ENCODE results near the genes OR9Q1, FAM111B, MPEG1 and OR10V1.

DNA sequence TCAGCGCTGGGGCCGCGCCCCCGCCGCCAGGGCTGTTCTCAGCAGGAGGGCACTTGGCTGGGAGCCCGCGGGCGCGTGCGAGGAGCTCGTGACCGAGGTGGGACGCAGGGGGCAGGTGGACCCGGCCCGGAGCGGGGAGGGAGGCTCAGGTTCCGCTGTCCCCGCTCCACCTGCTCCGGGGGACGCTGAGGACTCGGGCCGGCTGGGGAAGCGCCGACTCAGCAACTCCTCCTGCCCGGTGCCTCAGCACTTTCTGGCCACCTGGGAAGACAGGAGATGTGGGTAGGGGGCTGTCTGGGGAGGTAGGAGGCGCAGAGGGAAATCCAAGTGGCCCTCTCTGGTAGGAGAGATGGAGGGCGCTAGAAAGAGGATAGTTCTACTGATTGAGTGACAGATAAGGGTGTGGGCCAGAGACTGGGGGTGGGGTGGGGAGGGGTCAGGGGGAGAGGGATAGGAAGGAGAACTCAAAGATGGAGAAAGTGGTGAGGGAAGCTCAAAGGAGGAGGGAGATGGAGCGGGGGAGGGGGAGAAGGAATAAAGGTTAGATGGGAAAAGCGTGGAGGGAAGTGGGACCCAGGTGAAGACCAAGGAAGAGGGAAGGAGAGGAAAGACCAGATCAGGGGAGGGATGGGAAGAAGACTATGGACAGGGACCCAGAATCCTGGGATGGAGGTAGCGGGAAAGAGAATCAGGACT lies 839 bp downstream of the RTN4RL2 start:
- RRBS, result 16% methylated on average over 8 of the region's 30 CpGs

DNA sequence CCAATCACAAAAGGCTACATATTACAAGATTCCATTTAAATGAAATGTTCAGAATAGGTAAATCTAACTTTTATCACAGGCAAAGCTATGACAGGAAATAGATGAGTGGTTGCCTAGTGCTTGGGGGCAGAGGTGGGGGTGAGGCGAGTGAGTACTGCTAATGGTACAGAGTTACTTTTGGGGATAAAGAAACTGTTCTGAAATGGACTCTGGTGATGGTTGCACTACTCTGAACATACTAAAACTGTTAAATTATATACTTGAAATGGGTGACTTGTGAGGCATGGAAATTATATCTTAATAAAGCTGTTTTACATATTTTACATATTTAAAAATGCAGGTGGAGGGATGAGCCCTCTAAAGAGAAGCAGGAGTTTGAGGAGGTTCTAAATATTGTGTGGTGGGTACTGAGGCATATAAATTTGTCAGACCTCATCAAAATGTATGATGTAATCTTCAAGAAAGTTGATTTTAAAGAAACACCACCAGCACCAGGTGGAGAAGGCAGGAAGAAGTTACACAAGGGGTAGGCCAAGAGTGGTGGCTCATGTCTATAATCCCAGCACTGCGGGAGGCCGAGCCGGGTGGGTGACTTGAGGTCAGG lies 3.6 kb downstream of the SLC43A1 start:
- RRBS, result no CpG with 5 or more reads among the region's 4 CpGs

DNA sequence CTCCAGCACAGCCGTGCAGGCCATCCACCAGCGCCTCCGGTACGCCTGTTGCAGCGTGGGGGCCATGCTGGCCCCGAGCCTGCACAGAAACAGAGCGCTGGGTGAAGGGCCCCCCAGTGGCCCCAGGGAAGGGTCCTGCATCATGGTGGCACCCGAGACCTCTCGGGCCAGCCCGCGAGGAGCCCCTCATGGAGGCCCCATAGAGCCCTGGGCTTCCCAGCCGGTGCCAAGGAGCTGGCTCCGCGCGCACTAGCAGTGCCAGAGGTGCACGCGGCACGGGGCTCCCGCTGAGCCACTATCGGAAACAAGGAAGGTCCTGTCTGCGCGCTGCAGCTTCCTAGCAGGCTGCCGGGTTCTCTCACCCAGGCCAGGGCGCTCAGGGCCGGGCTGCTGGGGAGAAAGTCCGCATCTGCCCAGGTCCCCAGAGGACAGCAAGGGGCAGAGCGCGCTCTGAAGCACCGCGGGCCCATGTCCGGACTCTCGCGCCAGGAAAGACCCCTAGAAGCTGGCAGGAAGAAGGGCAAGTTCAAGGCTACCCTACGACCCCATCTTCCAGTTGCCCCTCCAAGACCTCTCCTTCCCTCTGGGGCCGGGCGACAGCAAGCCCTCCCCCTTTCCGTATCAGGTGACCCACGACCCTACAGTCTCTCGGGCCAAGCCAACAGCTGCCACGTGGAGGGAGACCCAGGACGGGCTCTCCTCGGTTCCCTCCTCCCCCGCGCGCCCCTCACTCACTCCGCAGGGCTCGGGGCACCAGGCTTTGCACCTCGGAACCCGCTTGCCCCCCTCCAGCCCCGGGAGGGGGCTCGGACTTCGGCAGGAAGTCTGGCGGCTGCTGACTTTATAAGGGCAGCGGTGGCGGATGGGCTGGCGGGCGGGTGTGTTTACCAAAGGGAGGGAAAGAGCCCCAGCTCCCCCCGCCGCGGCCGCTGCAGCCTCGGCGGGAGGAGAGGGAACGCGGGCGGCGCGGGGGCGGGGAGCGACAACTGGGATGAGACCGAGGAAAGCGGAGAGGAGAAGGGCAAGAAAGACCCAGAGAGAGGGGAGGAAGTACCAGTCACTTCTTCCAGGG lies 1.1 kb downstream of the SLC43A1 start:
- RRBS, result 49% methylated on average over 10 of the region's 72 CpGs

DNA sequence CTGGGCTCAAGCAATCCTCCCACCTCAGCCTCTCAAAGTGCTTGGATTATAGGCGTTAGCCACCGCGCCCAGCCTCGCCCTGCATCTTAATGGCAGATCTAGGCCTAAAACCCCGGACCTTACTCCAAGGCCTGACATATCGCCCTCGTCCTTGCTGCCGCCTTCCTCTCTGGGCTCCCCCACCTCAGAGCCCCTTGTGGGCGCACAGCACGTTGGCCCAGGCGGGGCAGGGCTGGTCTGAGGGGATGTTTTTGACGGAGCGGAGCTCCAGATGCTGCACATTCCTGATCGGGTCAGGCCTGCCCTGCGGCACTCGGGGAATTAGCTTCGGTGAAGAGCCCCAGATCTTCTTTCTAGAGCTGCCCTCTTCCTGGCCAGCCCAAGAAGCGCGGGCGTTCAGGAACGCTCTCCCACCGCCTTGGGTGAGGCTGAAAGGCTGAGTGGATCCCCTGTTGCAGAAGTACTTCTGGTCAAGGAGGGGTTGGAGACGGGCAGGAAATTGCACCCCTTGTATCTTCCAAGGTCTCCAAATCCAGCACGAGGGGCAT lies 12.1 kb downstream of the YPEL4 start:
- RRBS, result no CpG with 5 or more reads among the region's 24 CpGs

DNA sequence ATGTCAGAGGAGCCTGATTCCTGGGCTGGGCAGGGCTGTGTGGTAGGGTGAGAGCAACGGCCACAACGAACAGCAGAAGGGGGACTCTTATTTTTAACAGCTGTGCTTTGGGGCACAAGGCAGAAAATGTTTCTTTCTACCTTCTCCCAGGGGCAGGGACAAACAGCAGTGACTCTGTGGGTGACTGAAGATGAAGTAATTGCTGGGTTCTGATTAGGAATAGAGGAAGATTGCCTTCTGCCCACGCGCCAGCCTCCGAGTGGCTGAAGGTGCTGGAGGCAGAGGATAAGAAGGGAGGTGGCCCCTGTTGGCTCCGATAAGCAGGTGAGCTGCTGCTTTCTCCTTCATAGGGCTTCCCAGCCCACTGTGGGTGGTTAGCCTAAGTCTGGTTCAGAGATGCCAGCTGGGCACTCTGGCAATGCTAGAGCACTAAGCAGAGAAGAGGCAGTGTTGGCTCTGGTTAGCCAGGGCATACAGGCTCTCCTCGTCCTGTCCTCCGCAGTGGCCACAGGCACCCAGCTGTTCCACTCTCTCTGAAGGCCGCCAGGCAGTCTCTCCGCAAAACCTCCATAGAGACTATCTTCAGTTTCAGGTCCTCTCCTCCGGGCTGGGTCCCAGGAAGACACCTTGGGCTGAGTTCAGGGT lies 1.5 kb downstream of the YPEL4 start:
- RRBS, result 9% methylated on average over 1 of the region's 11 CpGs

DNA sequence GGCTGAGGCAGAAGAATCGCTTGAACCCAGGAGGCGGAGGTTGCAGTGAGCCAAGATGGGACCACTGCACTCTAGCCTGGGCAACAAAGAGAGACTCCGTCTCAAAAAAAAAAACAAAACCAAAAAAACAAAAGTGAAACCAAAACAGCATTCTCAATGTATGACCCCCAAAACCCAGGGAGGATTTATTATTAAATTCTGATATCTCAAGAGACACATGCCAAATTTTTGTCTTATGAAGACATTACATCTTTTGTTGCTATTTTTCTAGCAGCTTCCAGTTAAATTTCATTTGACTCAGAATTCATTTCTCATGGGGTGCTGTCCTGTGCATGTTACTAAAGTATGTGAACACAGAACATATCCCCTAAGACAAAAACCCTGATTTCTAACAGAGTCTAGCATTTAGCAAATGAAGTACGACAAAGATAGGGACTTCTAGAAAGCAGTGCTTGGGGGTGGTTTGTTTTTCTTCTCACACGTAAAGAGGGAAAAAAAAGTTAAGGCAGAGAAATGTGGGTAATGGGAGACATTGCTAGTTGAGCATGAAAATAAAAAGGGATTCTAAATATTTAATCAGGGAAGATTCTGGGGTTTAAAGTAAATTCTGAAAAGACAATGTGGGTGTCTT lies 3.1 kb upstream of the YPEL4 start:
- RRBS, result no CpG with 5 or more reads among the region's 5 CpGs

- RRBS, result no CpG with 5 or more reads among the region's 7 CpGs
These were observed 60.6 kb downstream of the CTNND1 start for GRCh38 chr11:57822123-57822585.

GRCh38 chr11:58023678-58023905 lies at the start of gene OR9Q1:
OR9Q1 (plus strand) TSS chr11:58023881.
- RRBS, result no CpG with 5 or more reads among the region's 2 CpGs

GRCh38 chr11:58618113-58619113 lies 4.1 kb upstream of the CNTF start:
- RRBS, result no CpG with 5 or more reads among the region's 2 CpGs

- RRBS, result no CpG with 5 or more reads among the region's 3 CpGs
These were observed 4.7 kb downstream of the CNTF start for GRCh38 chr11:58627111-58627604.

DNA sequence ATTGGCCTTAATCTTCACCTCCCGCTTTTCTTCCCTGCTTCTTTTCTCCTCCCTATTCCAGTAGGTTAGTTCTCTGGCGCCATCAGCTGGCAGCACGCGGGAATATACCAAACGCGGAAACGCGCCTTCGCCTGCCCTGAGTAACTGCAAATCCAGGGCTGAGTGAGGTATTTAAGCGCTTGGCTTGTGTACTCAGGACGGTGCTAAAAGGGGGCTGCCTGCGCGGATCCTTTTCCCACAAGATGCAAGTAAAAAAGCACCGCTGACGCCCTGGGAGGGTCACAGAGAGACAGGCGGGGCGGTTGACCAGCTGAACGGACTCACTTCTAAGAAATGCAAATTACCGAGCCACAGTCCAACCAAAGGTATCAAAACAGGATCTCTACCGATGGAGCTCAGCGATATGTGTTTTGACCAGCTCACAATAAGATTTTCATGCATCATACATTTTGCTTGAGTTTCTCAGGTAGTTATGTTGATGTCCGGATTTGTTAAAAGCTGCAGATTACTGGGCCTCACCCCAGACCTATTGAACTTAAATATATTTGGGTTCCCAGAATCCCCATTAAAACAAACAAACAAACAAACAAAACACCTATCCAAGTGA lies 38.3 kb upstream of the GLYATL1 start:
- RRBS, result no CpG with 5 or more reads among the region's 22 CpGs

DNA sequence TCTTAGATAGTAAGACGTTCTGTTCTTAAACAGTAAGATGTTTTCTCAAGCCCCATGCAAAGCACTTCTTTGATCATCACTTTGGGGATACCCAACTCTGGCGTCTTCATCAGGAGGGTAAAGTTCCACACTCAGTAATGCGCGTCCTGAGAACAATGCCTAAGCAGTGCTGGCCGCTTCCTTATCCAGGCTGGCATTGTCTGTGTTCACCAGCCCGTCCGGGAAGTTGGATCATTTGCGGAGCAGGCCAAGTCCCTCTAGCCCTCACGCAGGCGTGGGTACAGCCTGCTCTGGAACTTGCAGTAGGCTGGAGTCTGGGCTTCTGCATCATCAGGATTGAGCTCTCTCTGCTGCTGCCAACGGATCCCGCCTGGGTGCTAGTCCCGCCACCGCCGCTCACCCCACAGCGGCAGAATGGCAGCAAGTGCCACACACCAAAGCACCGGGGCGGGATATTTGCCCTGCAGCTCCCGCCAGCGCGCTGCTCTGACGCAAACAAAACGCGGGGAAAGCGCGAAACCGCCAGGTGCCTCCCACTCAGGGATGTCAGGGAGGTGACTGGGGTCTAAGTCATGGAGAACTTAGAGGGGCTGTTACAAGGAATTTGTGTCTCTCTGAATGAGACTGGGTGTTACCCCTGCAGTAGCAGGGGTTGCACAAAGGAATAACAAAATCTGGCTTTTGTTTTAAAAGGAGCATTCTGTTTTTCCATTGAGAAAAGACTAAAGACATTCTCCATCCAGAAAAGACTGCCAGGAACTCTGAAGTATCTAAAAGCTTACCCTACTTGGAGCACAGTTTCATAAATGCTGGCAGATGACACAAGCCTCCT lies 29.1 kb downstream of the GLYATL1 start:
- RRBS, result no CpG with 5 or more reads among the region's 27 CpGs

DNA sequence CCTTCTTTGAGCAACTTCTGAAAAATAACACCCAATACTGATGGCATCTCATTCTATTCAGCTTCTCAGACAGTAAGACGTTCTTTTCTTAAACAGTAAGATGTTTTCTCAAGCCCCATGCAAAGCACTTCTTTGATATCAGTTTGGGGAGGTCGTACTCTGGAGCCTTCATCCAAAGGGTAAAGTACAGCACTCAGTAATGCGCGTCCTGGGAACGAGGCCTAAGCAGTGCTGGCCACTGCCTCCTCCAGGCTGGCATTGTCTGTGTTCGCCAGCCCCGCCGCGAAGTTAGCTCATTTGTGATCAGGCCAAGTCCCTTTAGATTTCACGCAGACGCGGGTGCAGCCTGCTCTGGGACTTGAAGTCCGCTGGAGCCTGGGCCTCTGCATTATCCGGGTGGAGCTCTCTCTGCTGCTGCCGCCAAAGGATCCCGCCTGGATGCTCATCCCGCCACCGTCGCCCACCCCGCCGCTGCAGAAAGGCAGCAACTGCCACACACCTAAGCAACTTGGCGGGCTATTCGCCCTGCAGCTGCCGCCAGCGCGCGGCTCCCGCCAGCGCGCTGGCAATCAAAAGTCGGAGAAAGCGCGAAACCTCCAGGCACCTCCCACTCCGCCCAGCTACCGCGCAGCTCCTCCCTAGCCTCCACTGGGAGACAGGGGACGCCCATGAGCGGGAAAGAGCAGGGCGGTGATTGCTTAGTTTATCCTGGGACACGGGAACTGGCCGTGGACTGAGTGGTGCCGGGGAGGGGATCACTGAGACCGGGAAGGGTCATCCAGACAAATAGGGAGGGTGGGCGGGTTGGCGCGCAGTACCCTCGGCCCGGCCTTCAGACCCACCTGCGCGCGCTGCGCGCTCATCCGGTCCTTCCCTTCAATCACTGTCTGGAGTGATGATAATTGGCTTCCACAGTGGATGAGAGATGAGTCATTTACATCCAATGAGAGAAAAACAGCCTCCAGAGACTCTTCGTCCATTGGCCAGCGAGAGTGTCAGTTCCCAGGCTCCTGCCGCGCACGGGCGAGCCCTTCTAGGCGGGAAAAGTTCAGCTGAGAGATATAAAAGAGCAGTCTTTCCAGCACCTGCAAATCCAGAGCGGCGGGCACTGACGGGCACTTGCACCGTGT lies at the start of gene FAM111B:
FAM111B (plus strand) TSS at position 1,090 of the 1,130 bp plus-strand sequence.
- RRBS, result 1% methylated on average over 5 of the region's 65 CpGs

GRCh38 chr11:59107278-59107660 lies 232 bp downstream of the FAM111B start:
- RRBS, result no CpG with 5 or more reads among the region's 12 CpGs

GRCh38 chr11:59173029-59173872 lies 1.3 kb downstream of the DTX4 start:
- RRBS, result 71% methylated on average over 5 of the region's 34 CpGs

DNA sequence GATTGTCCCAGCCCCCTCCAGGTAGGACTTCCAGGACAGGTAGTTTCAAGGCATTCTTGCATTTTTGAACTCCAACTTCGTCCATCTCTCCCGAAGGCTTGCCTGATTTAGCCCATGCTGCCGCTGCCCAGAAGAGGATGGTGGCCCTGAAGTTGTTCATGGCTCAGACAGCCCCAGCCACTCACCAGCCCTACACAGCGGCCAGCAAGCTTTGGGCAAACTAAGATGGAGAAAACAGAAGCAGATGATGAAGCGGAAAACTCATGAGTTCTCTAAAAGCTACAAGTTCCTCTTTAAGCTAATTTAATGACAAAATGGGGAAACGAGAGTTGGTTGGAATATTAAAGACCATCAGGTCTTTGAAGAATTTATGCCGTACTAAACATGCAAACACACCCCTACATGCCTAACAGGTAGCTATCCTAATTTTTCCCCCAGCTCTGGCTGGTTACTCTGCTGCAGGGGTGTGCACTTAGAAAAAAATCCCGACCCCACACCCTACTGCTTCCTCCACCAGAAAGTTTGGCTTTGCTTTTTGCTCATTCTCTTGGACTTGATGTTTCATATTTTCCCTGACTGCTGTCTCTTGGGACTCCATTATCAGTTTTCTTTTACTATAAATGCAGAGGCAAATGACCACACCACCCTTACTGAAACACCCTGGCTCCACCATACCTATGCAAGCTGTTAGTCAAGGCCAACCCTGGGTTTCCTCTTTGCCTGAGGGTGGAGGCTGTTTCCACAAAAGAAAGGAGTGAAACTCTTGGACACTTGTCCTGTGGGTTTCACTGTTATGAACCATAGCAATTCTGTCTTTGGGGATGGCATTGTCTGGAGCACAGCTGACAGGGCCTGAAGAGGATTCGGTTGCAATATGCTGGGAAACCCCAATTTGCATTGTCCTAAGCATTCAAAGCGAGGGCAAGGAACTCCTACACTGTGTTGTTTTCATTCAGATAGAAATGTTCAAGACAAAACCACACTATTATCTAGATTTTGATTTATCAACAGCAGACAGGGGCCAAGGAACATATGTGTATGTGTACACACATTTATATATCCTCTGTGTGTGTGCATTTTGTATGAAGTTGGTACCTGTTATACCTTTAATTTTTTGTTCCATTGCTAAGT lies at the start of gene MPEG1:
MPEG1 (minus strand) TSS at position 222 of the 1,131 bp plus-strand sequence.
- RRBS, result no CpG with 5 or more reads among the region's 10 CpGs

GRCh38 chr11:59267970-59268396 lies 55.3 kb upstream of the MPEG1 start:
- RRBS, result no CpG with 5 or more reads among the region's 5 CpGs

- RRBS, result no CpG with 5 or more reads among the region's 1 CpG
These were observed 8.4 kb downstream of the OR5AN1 start for GRCh38 chr11:59367208-59367470.

GRCh38 chr11:59555649-59556798 lies 44.7 kb downstream of the OR4D9 start:
- RRBS, result 3% methylated on average over 3 of the region's 43 CpGs

GRCh38 chr11:59713661-59714249 lies at the start of gene OR10V1:
OR10V1 (minus strand) TSS chr11:59713845.
- RRBS, result no CpG with 5 or more reads among the region's 3 CpGs